Measurements from ENCODE around the gene GALR3.

- PRO-cap, result no peak
Measured at GRCh38 chr22:37170182-37170545, 17.9 kb downstream of the C1QTNF6 start.

DNA sequence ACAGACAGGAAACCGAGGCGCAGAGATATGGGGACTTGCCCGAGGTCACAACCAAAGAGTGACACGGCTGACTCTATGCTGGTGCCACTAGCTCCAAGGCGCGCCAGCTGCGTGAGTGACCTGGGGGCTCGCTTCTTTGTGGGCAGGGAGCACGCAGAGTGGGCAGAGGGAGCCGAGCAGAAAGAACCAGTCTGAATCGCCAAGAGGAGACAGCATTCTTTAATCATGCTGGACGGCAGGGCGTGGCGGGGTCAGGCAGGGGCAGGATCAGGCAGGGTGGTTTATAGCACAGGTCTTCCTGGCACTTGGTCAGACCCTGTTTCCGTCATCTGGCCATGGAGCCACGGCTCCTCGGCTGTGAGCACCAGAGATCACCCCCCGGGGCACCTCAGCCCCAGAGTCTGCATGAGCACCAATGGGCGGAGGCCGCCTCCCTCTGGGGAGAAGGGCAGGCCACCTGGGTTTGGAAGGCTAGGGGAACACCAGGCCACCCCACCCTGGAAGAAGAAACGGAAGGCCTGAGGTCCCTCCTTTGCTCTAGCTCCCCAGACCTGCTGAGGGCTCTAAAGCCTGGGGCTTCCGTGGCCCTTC, 8.0 kb downstream of the C1QTNF6 start:
- PRO-cap, result no peak

DNA sequence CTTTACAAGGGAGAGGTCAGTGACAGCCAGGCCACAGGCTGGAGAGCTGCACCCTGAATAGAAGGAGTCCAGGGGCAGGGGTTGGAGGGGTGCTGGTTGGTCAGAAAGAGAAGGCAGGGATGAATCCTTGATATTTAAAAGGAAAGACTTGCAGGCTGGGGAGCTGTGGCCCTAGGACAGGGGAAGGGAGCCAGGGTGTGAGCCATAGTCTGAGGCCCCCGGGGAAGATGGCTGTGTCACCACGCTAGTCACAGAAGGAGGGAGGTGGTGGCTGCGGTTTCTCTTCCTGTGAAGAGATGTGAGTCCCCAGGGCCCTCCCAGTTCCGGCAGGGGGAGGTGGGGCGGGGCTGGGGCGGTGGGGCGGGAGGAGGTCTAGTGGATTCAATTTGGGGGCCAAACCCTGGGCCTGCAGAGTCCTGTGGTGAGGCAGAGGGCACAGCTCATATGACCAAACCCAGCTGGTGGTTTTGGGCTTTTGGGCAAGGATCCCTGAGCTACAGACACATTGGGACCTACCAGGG, 14.1 kb downstream of the RAC2 start:
- PRO-cap, result no peak

DNA sequence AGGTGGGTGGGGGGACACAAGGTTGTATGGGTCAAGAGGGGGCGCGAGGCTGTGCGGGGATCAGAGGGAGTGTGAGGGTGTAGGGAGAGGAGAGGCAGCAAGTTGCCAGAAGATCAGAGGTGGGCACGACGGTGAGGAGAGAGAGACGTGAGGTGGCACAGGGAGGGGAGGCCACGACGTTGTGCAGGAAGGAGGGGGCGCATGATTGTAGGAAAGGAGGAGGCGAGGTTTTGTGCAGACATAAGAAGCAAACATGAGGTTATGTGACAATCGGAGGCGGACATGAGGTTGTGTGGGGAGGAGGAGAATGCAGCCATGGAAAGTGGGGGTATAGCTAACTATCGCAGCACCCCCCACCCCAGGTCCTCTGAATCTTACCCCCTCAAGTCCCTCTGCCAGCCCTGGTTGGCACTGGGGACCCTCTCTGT, 12.7 kb downstream of the RAC2 start:
- PRO-cap, result no peak

GRCh38 chr22:37274253-37275114, 7.8 kb upstream of the CYTH4 start:
- PRO-cap, result no peak

GRCh38 chr22:37311914-37312216, 29.6 kb downstream of the CYTH4 start:
- PRO-cap, result no peak

DNA sequence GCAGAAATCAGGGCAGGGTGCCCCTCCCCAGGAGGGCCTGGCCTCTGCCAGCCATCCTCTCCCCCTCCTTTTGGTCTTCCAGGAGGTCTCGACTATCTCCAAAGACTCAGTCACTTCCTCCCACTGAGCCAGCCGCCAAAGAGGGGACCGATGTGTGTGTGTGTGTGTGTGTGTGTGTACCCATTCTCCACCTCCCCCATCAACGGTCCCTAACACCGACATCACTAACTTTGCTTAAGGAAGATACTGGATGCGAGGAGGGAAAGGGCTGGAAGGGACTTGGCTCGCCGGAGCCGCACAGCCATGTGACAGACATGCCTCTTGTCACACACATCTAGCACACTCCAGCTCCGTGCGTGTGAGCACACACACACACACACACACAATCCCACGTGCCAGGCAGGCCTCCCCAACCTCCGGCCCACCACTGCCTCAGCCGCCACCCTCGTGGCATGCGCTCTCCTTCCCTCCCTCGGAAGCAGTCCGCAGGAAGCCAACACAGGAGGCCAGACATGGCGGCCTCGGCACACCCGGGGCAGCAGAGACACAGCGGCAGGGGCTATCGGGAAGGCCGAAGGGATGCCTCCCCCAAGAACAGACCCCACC, 1.3 kb downstream of the MFNG start:
- PRO-cap, result no peak

- PRO-cap, result no peak
Measured at GRCh38 chr22:37507976-37508733, 11.1 kb downstream of the CARD10 start.

GRCh38 chr22:37563747-37564818, 3.8 kb downstream of the CDC42EP1 start:
- PRO-cap, result no peak

GRCh38 chr22:37569821-37570075, 9.5 kb downstream of the CDC42EP1 start:
- PRO-cap, result no peak

GRCh38 chr22:37624610-37625390, 14.7 kb upstream of the SH3BP1 start:
- PRO-cap, result no peak

- PRO-cap, result no peak
Measured at GRCh38 chr22:37633558-37634416, 5.7 kb upstream of the SH3BP1 start.

- PRO-cap, result no peak
Measured at GRCh38 chr22:37657797-37658002, 823 bp upstream of the PDXP start.

- PRO-cap, result bidirectional peak, plus-strand start at chr22:37746307, minus-strand start at chr22:37745995
Measured at GRCh38 chr22:37746200-37746723, 49.4 kb downstream of the TRIOBP start.

- PRO-cap, result unidirectional peak, minus-strand start at chr22:37746973; bidirectional peak, plus-strand start at chr22:37747192, minus-strand start at chr22:37746973
Measured at GRCh38 chr22:37746724-37747843, 50.2 kb downstream of the TRIOBP start.

DNA sequence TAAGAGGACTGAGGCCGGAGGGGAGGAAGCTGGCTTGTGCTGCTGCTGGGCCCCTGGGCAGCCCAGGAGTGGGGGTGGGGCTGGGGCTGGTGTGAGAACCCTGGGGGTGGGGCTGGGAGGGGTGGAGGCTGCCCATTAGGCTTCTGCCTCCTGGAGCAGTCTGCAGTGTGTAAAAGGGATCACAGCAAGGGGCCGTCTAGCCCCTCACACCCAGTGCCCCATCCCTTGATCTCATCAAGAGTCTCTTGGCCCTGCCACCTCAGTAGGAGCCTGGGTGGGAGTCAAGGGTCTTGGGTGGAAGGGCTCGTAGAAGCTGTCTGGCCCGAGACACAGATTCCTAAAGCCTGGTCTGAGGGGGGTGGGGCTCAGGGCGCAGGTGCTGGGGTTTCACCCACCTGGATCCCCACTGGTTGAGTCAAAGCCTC, 53.2 kb upstream of the H1-0 start:
- PRO-cap, result no peak

GRCh38 chr22:37757342-37758063, 47.5 kb upstream of the H1-0 start:
- PRO-cap, result no peak

GRCh38 chr22:37765952-37766176, 39.2 kb upstream of the H1-0 start:
- PRO-cap, result no peak

GRCh38 chr22:37803148-37804110, 1.6 kb upstream of the H1-0 start:
- PRO-cap, result no peak

GRCh38 chr22:37822934-37823657, at the start of gene GALR3:
Gene GALR3 (plus strand): TSS chr22:37823382.
- PRO-cap, result no peak